SUDHL5 (cell line): ENCODE measurements around the gene THAP5.

GRCh38 chr7:107860224-107860982 is 30.6 kb upstream of the DLD start:
- PRO-cap, result no peak

GRCh38 chr7:107945037-107946262 is 54.5 kb downstream of the DLD start:
- PRO-cap, result no peak

DNA sequence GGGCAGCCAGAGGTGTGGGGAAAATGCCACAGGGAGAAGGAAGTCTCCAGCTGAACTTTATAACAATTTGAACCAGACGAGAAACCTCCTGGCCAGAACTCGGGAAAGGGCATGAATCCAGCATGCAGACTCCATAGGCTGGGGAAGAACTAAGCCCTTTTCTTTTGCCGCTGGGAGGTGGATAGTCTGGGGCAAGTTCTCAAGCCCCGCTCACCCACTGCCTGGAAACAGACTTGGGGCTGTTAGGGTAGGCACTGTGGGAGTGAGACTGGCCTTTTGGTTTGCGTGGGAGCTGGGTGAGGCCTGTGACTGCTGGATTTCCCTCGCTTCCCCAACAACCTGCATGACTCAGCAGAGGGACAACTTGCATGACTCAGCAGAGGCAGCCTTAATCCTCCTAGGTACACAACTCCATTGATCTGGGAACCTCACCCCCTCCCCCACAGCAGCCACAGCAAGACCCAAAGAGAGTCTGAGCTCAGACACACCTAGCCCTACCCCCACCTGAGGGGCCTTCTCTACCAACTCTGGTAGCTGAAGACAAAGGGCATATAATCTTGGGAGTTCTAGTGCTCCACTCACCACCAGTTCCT is 81.2 kb upstream of the LAMB4 start:
- PRO-cap, result no peak

DNA sequence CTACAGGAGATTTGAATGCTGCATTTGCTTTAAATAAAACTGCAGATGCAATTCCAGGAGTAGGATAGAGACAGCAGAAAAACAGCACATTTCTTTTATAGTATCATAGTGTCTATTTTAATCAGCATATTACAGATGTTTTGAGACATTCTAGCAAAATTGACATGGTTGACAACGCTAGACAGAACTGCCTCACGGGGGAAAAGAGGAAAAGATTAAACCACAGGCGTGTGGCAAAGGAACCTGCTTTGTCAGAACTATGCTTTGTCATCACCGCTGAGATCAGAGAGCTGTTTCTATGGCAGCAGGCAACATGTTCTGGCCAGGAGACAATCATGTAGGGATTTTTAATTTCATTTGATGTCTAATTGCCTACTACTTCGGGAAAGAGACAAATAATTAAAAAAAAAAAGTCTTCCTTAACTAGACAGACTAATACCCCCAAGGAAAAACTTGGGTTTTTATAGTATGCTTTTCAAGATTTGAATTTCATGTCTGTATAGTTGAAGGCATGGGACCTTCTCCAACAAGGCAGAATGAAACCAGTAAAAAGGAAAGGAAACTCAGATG is 40.0 kb downstream of the NRCAM start:
- PRO-cap, result no peak

DNA sequence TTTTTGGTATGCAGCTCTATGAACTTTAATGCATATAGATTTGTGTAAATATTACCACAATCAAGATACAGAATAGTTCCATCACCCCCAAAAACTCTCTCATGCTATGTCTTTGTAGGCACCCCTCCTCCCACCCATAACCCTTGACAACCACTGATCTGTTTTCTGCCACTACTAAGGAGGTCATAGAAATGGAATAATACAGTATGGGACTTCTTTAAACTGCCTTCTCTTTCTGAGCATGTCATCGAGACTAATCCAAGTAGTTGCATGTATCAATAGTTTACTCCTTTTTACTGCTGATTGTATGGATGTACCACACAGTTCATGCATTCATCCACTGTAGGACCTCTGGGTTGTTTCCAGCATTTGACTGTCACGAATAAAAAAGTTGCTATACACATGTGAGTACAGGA is 24.5 kb upstream of the NRCAM start:
- PRO-cap, result no peak

DNA sequence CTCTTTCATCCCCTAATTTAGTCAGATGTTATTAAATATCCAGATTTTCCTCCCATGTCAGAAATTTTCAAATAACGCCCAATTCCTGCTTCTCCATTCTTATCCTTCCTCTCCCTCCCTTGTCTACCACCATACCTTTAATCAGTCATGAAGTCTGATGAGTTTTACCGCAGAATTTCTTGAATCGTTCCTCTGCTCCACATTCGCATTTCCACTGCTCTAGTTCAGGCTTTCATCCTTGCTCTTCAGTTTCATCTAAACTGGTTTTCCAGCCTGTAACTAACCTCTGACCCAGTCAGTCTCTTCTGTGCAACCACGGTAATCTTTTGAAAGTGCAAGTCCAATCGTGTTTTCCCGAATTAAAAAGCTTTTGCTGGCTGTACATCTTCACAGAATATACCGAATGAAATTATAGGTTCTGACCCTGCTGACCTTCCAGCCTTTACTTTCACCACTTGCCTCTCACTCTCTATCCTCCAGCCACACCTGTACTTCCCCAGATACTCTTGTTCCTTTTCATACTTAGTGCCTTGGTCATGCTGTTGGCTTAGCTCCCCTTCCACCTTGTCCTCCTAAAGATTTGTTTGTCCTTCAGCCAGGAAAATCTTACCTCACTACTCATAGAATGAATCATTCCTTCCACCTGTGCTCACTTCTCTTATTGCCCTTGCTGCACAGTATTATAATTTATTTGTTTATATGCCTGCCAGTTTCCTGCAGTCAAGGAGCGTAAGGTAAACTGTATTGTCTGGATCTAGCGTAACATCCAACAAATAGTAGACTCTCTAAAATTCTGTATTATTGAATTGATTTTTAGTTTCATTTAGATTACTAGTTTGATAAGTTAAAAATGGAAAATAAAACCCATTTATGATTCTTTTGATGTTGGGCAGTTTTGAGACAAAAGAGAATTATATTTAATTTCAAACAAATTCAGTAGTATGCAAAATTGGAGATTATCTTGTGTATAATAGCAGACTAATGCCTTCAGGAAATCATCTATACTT is 2.3 kb upstream of the PNPLA8 start:
- PRO-cap, result no peak

DNA sequence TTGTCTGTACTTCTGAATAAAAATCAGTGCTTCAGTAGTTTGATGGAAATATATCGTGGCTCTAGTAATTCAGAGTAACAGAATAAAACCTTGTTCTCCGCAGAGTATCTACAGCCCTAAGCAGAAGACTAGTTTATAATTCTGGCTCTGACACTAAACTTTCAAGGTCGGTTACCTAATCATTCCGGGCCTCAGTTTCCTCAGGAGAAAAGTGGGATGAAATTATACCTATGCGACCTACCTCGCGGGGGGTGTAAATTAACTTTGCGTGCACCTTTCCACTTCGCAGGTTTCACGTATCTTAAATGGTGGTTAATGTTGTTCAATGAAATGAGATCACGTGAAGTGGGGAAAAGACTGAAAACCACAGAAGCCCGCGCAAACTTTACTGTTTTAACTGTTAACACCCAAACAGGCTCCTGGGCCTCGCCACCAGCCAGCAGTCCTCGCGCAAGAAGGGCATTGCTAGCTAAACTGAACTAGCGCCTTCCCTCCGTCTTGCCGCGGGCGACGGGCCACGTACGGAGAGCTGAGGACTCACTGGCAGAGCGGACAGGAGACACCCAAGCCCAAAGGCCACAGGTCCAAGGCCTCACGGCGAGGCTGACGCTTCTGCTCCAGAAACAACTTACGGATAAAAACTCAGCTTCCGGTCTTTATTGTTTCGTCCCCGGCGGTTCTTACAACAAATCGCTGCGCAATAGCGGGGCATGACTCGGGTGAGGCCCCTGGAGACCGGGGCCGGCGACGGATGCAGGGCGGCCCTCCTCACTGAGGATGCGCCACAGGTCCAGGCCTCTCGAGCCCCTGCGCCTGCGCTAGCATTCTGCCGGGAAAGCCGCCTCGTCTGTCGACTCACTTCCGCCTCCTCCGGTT is at the start of gene THAP5:
TSS of gene THAP5 (minus strand) at position 849 of the 876 bp plus-strand sequence.
- PRO-cap, result bidirectional peak, plus-strand start outside the sequence, minus-strand start at position 684 of the sequence

- PRO-cap, result no peak
These were observed 567.9 kb upstream of the LRRN3 start for GRCh38 chr7:110523103-110523302.

DNA sequence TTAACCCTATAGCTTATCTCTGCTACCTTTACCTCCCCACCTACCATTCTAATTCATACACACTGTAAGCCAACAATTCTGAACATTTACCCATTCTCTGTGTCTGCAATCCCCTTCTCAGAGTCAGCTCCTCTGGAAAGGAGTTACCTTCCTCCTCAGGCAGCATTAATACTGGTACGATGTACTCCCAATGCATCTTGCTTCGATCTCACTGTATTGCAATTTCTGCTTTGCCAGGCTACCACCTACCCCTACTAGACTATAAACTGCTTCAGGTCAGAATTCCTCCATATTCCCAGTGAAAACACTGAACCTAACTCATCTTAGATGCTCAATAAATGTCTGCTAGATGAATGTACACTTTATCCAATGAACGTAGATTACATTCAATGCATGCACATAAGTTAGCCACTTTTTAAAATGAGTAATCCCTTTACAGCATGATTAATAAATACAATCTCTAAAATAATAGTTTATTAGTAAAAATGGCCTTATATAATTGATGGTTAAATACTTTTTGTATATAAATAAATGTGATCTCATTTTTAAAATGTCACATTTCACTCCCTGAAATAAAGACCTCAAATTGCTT is 141.9 kb downstream of the LRRN3 start:
- PRO-cap, result no peak

DNA sequence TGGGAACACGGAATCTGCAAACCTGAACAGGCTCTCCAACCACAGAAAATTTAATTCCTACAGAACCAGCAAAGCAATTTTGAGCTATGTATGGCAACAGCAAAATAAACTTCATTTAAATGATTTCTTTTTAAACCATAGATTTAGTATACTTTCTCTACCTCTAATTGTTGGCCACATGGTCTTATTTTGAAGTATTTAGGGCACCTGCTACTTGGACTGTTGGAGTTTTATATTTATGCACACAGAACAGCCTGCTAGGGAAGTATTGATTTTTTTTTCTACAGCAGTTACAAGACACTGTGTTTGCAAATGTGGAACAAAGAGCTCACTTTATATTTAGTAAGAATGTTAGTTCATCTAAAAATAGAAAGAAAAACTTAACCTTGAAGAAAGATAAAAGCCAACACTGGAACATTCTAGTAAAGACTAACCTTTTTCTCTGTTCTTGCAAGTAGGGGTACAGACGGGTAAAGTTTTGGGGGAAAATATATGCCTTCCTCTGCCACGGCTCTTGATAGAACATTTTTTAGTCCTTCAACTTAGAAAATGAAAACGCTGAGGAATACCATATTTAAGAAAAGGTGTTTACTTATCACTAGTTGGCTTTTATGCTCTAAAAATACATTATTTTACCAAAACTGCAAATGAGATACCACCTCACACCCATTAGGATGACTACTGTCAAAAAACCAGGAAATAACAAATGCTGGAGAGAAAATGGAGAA is 241.1 kb upstream of the IMMP2L start:
- PRO-cap, result no peak

GRCh38 chr7:111873267-111873638 is 311.0 kb upstream of the IMMP2L start:
- PRO-cap, result no peak

DNA sequence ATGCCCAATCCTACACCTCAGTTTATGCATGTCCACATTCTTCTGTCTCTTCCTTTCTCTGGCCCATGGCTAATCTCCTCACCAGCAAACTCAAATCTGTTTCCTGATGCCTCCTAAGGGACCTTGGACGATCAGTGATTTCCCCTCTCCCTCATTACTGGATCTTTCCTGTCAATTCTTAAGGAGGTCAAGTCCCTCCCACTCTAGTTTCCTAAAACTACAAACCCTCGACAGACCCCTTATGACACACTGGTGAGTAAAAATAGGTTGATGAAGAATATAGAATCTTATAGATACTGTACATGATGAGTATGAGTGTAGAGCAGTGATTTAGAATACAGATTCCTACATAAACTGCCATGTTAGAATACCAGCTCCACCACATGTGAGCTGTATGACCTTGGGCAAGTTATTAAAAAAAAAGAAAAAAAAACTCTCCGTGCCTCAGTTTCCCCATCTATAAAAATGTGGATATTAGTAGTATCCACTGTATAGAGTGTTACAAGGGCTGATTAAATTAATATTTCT is 236.2 kb downstream of the DOCK4 start:
- PRO-cap, result no peak

DNA sequence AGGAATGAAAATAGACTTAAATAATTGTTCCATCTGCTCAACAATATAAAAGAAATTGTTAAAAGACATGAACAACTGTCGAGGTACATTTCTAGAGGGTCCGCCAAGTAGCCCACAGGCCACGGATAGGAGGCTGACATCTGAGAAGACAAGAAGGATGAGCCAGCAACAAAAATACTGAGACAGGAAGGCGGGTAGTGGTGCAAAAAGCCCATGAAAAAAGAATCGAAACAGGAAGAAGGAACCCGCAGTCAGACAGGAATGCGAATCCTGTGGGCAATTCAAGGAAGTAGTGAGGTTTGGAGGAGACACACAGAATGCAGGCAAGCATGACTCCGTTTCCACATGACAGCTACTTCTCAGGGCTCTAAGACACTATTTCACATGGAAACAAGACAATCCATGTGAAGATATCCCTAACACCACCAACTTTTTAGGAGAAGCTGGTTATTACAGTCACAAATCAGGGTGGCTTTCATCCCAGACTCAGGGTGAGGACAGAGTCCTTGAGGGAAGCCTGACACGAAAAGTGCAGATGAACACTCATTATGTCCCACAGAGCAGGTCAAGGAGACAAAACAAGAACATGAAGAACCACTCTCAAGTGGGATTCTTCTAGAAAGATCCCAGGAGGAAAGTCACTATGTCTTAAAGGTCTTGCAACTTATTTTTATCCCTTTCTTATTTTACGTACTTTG is 125.1 kb downstream of the DOCK4 start:
- PRO-cap, result no peak

GRCh38 chr7:112084306-112084871 is 121.8 kb downstream of the DOCK4 start:
- PRO-cap, result no peak

DNA sequence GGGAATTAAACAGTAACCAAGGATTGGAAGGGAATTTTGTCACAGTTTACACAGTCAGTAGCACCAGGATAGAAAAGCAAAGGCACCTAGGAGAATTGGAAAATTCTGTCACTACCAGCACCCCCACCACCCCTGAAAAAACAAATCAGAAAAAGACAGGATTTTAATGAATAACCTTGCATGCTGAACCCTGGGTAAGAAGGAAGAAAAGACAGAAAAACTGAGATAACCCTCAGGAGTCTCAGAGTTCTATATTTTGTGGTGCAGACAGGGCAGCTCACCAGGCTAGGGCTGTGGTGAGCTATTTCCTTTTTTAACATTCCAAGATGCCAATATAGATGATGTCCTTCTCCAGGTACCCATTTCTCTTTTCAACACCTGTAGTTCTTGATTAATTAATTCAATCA is 119.4 kb downstream of the DOCK4 start:
- PRO-cap, result no peak

- PRO-cap, result no peak
These were observed 62.0 kb downstream of the DOCK4 start for GRCh38 chr7:112144109-112144639.

GRCh38 chr7:112162068-112162769 is 44.0 kb downstream of the DOCK4 start:
- PRO-cap, result no peak

DNA sequence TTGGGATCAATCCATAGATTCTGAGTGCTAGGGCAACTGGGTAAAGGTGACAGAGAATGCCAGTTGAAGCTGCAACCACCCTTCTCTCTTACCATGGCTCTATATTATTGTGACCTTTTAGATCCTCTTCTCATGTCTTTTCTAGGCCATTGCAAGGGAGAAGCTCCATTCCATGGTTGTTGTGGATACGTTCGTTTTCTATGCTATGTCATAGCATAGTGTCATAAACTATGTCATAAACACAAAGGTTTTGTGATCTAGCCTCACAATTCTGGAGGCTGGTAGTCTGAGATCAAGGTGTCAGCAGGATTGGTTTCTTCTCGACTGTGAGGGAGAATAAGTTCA is 38.7 kb downstream of the ZNF277 start:
- PRO-cap, result no peak

DNA sequence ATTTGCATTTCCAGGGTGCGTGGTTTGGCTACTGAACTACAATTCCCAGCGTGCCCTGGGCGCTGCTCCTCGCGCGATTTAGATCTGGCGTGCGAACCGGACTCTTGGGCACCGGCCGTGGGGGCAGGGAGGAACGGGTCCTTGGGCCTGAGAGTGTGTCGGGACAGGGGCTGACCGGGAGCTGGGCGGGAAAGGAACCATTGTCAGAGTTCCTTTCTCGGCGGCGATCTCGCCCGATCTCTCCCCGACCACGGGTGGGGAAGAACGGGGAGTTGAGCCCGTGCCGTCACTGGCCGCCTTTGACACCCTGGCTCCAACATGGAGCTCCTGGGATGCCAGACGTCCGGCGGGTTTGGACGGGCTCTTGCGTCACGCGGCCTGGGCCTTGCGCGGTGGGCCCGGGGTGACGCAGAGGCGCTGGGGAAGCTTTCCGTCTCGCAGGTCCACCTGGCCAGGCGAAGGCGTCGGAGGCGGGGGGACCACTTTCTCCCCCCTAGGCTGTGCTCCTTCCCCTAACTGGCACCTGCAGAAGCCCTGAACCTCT is 697 bp downstream of the IFRD1 start:
- PRO-cap, result bidirectional peak, plus-strand start at position 166 of the sequence, minus-strand start outside the sequence; bidirectional peak, plus-strand start at position 383 of the sequence, minus-strand start at position 329 of the sequence

DNA sequence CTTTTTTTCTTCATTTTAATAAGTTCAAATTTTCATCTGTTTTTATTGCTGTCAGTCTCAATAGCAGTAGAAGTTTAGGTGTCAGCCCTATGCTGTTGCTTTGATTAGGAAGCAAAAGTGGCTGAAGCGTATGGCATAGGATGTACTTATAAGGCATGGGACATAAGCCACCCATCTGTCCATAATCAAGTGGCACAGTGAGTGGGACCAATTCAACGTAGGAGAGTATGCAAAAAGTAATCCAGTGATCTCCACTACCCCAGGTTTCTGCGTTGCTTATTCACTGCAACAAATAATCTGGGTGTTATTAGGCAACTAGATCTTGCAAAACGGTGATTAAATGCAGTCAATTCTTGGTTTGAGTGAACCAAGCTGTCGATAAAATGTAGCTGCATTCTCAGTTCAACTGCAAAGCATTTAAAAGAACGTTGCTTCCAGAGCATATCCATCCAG is 4.9 kb downstream of the LSMEM1 start:
- PRO-cap, result no peak